Choroid plexus epithelial cell (primary cell): ENCODE data around the gene RHEB.

- RRBS, result no CpG with 5 or more reads among the region's 8 CpGs
Measured at GRCh38 chr7:151255326-151255762, 6.8 kb upstream of the SMARCD3 start.

DNA sequence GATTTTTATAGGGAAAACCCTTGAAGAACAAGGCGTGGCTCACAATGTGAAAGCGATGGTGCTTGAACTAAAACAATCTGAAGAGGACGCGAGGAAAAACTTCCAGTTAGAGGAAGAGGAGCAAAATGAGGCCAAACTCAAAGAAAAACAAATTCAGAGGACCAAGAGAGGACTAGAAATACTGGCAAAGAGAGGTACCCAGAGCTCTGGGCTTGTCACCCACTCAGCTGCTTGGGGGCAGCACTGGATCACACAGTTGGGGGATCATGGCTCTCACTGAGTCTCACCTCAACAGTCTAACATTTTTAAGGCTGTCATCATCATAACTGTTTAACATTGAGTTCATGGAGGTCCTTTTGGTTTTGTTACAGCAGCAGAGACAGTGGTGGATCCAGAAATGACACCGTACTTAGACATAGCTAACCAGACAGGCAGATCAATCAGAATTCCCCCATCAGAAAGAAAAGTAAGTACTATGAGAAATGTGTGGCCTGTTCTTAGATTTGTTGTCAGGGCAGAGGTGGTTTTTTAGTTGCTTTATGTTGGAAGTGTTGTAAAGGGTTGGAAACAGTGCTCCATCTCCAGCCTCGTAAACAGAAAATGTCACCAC, 14.2 kb downstream of the NUB1 start:
- RRBS, result no CpG with 5 or more reads among the region's 6 CpGs

- RRBS, result no CpG with 5 or more reads among the region's 8 CpGs
Measured at GRCh38 chr7:151400042-151400331, 9.9 kb downstream of the WDR86 start.

GRCh38 chr7:151408273-151409515, 1.1 kb downstream of the WDR86 start:
- RRBS, result 1% methylated on average over 20 of the region's 56 CpGs

DNA sequence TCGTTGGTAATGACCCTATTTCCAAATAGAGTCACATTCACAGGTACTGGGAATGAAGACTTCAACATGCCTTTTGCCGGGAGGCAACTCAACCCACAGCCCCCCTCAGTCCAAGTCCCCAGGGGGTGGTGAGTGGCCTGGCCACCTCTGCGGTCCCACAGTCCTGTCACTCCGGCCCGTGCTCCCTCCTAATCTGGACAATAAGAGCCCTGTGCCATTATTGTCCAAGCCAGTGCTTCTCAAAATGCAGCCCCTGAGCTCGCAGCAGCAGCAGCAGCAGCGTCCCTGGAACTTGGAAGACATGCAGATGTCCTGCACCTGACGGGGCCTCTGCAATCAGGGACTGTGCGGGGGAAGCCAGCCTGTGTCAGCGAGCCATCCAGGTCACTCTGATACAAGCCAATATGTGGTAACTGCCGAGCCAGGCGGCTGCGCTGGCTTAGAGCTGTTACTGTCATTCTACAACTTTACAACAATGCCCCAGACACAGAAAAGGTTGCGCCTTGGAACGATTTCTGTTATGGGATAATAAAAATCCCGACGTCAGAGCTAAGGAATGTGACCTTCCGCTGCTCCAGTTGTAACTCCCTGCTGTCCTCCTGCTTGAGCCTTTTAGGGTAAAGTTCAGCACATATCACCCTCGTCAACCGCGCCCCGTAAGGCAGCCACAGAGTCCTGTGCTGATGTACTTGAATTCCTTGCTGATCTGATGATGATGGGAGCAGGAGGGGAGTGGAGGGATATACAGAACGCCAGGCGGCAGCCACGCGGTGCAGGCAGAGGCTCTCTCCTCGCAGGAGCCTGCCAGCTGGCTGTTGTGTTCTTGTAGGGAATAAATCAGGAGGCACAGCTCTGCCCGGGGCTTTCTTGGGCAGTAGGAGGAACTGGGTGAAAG, 19.8 kb upstream of the CRYGN start:
- RRBS, result 15% methylated on average over 3 of the region's 28 CpGs

DNA sequence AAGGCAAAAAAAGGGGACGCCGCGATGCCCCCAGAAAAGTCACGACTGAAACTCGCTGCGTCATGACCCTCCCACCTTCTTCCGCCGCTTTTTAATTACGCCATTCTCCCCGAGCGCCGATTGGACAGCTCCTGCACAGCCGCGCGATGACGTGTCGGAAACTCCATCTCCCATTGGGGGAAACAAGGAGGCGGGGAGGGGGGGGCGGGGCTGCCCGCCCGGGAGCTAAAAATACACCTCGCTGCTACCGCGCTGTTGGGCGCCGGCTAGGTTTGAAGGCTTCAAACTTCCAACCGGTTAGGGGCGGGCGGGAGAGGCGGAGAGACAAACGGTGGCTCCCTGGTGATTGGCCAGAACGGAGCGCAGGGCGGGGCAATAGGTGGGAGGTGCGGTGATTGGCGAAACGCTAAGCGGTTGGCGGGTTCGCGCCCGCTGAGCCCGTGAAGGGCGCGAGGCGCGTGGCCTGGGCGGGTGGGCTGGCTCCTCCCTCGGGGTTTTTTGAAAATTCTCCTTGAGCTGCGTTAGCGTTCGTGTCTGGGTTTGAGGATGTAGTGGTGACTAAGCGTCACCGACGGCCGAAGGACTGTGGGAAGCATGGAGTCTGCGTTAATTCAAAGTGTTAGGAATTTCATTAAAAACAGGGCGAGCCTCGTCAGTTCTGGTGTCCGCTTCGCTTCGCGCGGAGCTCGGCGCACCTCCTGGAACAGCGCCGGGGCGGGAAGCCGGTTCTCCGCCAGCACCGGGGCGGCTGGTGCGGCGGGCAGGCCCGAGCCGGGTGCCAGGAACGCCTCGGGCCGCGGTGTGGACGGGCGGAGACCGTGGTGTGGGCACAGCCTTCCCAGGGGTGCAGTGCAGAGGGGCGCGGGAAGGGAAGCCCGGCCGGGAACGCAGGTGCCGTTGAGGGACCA, at the start of gene RHEB:
TSS of gene RHEB (minus strand) at position 73 of the 908 bp plus-strand sequence.
- RRBS, result 2% methylated on average over 13 of the region's 90 CpGs

DNA sequence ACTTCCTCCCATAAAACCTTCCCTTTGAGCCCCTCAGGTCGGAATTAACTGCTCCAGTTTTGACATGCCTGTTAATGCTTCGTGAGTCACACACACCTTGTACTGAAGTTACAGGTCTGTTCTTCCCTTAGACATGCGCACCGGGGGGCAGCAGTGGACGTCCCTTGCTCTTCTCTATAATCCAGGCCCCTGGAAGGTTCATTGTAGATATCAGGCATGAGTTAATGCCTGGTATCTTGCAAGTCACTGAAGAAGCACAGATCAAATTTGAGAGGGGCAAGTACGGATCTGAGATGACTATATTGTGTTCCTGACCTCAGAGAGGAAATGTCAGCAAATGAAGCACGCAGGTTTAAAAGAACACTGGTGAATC, 88.6 kb upstream of the RHEB start:
- RRBS, result no CpG with 5 or more reads among the region's 7 CpGs

GRCh38 chr7:151614415-151615082, 94.9 kb upstream of the RHEB start:
- RRBS, result no CpG with 5 or more reads among the region's 21 CpGs

DNA sequence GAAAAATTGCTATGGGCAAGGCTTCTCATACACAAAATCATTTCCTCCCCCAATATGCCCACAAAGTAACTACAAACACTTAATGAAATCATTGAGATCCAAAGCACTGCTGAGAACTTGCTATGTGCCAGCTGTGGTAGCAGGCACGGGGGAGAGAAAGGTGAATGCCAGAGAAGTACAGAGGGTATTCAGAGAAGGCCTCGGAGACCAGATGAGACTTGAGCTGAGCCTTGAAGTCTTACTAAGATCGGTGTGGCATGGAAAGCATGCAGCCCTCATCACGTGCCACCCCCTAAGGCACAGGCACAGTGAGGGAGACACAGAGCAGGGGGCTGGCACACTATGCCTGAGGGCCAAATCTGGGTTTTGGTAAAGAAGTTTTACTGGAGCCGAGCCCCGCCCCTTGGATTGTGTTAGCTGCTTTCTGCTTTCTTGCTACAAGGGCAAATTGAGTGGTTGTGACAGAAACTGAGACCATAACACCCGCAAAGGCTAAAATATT, 109.1 kb upstream of the RHEB start:
- RRBS, result no CpG with 5 or more reads among the region's 7 CpGs

- RRBS, result no CpG with 5 or more reads among the region's 5 CpGs
Measured at GRCh38 chr7:151632690-151632800, 112.8 kb upstream of the RHEB start.

- RRBS, result no CpG with 5 or more reads among the region's 3 CpGs
Measured at GRCh38 chr7:151671481-151672018, 151.9 kb upstream of the RHEB start.

DNA sequence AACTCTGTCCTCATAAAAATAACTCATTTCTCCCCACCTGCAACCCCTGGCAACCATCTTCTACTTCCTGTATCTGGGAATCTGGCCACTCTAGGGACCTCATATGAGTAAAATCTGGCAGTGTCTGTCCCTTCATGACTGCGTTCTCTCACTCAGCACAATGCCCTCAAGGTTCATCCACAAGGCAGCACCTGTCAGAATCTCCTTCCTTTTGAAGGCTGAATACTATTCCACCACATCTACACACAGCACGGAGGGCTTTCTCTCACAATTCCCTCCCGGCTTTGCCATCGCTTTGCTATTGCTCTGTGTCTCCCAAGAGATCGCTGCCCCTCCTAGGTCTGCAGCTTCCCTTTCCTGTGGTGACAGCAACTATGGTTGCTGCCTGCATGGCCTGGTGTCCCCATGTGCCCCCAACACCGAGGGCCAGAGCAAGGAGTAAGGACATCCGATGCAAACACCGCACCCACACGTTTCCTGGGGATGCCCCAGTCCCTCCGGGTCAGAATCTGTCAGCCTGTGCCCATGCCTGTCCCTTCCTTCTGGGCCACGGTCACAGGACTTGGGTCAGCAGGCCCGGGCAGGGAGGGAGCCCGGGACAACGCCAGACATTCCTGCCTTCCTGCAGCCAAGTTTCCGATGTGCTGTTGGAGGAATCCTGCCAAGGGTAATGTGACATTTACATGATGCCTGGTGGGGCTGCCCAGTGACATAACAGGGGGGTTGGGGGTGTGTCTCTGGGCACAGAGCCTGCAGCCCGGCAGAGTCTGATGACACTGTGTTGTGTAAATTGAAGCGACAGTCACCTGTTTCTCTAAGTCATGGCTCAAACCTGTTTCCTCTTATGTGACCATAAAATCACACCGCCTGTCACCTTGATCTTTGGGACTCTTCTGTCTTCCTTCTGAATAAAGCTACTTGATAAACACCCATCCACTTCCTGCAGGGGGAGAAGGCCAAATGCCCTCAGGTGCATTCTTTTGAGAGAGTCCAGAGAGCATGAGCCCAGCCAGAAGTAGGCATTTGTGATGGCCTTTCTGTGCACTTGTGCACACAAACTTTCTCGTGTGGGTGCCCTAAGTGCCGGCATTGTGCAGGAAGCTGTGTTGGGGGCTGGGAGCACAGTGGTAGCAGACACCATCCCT, 175.1 kb upstream of the RHEB start:
- RRBS, result 93% methylated on average over 3 of the region's 20 CpGs

- RRBS, result no CpG with 5 or more reads among the region's 14 CpGs
Measured at GRCh38 chr7:151696688-151697322, 177.1 kb upstream of the RHEB start.

DNA sequence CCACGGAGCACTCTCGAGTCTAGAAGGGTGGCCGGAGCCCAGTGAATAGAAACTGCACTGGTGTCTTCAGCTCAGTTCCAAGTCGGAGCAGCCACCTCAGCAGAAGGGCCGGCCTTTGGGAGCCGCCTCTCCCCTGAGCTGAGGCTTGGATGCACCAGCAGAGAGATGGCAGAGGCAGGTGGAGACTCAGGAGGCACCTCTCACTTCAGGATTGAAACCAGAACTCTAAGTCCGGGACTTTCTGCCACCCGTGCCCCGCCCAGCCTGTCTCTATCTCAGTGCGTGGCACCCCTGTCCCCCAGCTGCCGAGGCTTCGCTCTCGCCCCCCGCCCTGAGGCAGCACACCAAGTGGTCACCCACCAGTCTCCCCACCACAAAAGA, 166.9 kb downstream of the PRKAG2 start:
- RRBS, result no CpG with 5 or more reads among the region's 14 CpGs

GRCh38 chr7:151717288-151717846, 159.5 kb downstream of the PRKAG2 start:
- RRBS, result no CpG with 5 or more reads among the region's 7 CpGs

GRCh38 chr7:151810376-151810813, 66.5 kb downstream of the PRKAG2 start:
- RRBS, result no CpG with 5 or more reads among the region's 6 CpGs

GRCh38 chr7:151837332-151838211, 39.3 kb downstream of the PRKAG2 start:
- RRBS, result no CpG with 5 or more reads among the region's 27 CpGs

DNA sequence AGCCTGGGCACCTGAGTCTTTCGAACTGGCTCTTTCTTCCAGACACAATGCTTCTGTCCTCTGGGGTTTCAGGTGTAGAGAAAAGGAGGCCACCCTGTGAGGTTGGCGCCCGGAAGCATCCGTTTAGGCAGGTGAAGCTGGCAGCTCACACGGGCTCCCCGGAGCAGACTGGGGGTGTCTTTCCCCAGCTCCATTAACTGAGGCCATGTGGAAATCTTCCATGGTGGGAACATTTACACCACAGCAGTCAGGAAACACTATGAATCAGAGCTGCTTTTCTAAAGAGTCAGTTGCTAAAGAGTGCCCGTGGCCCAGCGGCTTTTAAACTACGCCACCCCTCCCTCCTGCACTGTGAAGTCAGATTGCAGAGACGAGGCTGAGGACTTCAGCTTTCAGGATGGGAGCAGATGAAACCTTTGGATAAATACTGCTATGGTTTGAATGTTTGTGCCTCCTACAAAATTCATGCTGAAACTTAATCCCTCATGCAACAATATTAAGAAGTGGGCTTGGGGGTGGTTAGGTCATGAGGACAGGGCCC, 29.1 kb downstream of the PRKAG2 start:
- RRBS, result 84% methylated on average over 4 of the region's 10 CpGs

- RRBS, result 0% methylated on average over 2 of the region's 29 CpGs
Measured at GRCh38 chr7:151876662-151876995, 286 bp downstream of the PRKAG2 start.

DNA sequence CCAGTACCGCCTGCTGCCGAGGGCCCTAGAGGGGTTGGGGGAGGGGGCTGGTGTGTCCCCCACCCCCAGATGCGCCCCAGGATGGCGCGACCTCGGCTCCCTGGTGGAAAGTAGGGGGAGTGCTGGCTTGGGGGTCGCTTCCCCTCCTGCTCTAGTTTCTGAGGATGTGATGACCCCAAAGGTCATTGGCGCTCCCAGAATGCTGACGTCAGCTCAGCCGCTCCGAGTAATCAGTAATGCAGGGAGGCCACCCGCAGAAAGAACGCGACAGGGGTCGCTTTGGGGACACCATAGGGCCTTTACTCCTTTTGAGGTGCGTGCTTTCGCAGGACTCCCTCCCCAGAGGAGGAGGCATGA, 1.1 kb upstream of the PRKAG2 start:
- RRBS, result no CpG with 5 or more reads among the region's 17 CpGs